Type B pancreatic cell (in vitro differentiated cells): ENCODE measurements around a stretch of chr15.

- PRO-cap: no peak
Observed at GRCh38 chr15:70095156-70095718, 2.5 kb downstream of the TLE3 start.

DNA sequence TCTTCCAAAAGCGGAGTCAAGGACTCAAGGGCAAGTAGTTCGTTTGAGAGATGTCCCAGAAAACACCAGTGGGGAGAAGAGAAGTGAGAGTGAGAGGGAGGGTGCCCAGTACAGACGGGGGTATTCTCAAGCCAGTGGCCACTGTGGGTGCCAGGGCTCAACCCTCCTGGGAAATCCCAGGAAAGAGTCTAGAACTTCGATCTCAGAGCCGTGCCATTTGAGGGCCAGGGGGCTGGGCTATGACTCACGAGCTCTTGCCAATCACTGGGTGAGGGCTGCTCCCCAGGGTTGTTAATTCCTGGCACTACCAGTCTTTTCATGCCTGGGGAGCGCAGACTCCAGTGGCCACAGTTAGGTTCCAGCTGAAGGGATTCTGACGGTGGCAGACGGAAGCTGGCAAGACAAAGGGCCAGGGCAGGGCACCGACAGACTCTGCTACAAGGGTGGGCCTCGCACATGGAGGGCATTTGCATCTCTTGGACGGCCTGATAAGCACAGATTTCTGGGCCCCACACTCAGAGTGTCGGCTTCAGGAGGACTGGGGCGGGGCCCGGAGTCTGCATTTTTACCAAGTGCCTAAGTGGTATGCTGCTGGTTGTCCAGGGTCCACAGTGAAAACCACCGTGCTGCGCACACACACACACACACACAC lies 83.2 kb upstream of the TLE3 start:
- PRO-cap: no peak

DNA sequence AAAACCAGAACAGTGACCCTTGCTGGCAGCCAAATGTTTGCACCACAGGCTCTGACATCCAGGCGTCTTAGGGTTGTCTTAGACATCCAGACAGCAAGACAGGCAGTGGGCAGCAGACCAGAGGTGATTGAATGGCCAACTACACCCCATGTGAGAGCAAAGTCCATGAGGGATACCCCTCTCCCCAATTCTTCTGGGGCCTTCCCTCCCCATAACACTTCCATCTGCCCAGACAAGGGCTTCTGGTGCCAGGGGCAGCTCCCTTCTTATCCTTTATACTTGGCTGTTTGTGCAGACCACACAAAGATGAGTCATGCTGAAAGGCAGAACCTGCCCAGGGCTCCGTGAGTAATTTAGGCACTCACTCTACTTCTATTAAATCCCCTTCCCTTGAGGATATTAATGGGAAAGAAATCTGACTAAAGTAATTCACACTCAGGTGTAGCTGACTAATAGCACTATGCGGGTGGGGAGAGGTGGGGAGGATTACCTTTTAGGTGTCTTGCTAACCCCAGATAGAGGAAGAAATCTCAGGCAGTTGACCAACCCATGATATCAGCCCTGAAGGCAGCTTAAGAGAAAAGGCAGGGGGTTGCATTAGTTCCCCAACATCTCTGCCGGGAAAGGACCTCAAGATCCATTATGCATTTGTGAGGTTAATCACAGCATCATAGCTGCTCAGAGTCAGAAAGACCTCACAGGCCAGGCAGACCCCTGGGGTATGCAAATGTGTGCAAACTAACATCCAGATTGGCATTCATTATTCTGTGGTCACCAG lies 257.8 kb downstream of the UACA start:
- PRO-cap: unidirectional peak, minus-strand start at position 247 of the sequence

DNA sequence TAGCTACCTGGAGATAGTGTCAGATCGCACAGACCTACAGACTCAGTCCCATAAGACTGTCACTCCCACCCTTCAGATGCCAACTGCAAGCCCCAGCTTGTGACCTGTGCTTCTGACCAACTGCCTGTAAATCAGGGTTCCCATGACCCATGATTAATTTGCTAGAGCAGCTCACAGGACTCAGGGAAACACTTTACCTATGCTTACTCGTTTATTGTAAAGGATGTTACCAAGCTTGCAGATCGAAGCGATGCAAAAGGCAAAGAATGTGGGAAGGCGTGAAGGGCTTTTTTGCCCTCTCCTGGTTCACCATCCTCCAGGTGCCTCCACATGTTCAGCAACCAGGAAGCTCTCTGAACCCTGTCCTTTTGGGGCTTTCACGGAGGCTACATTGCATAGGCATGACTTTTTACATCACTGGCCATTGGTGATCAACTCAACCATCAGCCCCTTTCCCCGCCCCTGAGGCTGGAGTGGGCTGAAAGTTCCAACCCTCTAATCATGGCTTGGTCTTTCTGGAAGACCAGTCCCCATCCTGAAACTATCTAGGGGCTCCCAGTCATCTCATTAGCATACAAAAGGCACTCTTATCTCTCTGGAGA lies 52.8 kb downstream of the UACA start:
- PRO-cap: no peak

DNA sequence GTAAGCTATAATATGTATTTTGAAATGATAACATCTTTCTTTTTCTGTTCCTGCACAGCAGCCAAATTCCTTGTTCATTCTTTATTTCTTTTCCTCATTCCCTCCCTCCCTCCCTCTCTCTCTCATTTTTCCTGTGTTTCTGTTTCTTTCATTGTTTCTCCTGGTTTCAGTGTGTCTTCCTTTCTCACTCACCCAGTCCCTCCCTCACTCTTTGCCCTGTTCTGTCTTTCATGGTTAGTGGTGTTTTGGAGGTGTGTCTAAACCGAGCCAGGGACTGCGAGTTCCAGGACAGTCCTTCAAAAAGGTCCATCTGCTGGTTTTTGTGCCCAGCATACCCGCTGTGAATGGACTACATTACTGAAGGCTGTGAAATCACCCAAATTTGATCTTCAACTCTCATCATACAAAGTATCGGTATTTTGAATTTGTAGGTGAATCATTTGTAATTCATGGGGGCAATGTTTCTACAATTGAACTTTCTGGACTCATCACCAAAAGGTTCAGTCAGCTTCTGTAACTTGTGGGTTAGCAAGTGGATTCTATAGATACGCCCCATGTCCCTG lies 165.3 kb downstream of the THSD4 start:
- PRO-cap: no peak

DNA sequence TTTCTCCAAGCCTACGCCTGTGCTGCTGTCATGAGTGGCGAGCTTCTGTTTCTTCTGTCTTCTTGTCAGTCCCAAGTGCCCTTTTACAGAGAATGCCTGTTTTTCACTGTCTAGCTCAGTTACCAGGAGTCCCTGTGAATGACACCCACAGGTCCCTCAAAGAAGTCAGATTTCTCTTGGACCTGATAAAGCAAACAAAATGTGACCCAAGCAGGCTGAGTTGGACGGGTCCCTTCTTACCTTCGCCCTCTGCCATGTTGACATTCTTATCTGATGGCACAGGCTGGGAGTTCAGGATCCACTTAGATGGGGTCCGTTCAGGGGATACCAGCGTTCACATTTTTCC lies 178.9 kb downstream of the THSD4 start:
- PRO-cap: no peak

DNA sequence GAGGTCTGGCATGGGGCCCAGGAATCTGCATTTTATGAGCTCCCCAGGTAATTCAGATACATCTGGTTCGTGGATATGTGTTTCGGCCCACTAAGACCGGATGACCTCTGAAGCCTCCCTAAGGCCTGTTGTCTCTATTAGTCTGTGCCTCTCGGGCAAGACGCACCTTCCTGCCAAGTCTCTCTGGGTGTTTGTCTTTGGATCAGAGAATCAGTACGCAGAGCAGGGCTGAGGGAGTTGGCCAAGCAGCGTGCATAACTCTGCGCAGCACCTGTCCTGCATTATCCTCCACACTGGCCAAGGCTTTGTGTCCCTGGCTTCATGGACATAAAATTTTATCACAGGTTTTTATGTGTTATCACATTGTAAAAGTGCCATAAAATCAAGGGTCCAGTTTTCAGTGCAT lies 181.1 kb downstream of the THSD4 start:
- PRO-cap: no peak

DNA sequence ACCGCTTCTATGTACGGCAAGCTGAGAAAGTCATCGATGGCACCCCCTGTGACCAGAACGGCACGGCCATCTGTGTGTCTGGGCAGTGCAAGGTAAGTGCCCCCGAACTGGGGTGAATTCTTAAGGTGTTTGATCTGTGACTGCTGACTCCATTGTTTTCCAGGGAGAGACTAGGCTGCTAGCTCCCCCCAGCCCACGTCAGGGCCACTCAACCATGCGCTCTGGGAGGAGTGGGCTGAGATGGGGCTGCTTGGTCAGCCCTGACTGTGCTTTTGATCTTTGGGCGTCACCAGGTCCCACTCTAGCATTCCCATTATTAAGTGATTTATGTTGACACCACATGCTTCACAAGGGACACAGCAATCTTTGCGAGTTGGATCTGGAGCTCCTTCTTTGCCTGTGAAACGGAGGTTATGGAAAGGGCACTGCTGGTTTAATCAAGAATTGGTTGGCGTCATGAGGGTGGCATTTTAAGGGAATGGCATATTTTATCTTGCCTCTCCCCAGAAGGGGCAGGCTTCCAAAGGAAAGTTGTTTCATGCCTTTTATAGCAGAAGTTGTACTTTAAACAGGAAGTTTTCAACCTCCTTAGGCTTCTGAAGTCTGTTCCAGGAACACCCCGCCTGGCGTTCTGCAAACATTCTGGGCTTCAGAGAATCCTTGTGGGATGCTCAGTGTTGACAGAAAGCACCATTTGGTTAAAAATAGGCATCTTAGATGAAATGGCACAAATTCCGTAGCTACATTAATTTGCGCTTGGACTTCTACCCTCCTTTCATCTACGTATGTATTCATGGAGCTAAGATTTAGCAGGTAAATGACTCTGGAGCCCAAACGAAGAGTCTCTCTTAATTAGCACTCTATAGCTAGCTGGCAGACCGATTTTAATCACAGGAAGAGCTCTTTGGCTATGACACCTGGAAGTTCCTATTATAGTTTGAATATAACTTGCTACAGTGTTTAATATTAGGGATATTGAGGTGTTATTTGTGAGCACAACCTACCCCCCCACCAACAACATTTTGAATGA lies 296.8 kb downstream of the THSD4 start:
- PRO-cap: no peak

DNA sequence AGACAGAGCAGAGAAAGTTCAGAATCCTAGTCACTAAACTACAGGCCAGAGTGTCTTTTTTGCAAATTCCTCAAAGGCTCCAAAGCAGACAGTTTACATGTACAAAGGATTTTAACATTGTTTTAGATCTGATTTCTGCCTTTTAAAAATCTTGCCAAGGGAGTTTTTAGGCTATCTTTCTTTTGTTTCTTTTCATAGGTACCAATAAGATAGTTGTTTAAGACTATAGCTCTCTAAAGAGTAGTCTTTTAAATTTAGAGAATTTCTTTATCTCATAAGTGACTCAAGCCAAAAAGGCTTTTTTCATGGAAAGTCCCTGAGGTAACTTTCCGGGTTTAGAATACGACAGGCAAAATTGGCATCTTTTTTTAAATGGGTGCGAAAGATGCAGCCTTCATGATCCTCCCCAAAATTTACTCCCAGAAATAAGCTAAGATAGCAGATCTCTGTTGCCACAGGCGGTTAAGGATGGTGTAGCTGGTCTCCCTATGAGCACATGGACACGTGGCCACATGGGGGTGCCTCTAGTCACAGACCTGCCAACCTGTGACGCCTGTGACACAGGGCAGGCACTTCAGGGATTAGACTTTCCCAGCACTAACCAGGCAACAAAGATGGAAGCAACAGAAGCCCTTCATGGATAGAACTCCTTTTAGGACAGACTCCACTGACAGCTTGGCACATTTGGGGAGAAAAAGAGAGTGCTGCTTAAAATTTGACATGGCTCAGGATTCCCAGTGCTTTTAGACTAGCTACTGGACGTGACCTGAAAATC lies 320.1 kb downstream of the THSD4 start:
- PRO-cap: no peak

DNA sequence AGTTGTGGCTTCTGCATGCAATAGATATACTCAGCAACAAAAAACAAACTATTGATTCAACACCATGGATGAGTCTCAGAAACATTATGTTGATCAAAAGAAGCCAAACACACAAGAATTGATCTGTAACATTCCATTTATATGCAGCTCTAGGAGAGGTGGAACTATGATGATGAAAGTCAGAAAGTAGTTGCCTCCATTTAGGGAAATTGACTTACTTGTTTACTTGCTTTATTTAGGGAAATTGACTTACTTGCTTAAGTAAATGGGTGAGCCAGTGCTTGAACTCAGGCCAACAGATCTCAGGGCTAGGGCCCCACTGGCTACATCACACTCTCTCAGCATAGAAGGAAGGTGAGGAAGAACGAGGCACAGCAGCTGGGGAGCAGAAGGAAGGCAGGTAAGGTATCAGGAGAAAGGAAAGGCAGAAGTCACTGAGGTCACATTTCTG lies 296.5 kb upstream of the NR2E3 start:
- PRO-cap: no peak

DNA sequence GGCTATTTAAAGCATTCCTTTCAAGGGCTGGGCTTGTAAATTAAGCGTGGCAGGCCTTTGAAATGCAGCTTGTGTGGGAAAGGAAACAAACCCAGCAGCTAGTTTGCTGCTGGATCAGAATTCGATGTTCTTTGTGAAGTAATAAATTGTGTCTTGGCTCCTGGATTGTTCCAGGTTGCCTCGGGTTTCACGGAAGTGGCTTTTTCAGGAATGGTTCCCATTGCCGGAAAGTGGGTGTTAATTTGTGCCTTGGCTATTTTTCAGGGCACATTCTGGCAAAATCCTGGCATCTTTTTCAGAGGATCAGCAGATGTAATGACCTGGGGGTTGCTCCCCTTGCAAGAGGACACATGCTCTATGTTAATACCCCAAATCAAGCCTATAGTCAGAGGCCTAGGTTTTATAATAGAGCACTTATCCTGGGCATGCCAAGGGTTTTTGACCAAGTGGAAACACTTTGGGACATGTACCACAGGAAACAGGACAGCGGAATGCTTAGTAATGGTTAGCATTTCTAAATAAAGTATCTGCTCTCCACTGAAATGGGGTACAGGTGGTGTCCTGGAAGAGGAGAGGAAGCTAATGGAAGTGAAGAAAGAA lies 294.7 kb upstream of the NR2E3 start:
- PRO-cap: no peak

- PRO-cap: no peak
Observed at GRCh38 chr15:71567112-71567805, 243.1 kb upstream of the NR2E3 start.

DNA sequence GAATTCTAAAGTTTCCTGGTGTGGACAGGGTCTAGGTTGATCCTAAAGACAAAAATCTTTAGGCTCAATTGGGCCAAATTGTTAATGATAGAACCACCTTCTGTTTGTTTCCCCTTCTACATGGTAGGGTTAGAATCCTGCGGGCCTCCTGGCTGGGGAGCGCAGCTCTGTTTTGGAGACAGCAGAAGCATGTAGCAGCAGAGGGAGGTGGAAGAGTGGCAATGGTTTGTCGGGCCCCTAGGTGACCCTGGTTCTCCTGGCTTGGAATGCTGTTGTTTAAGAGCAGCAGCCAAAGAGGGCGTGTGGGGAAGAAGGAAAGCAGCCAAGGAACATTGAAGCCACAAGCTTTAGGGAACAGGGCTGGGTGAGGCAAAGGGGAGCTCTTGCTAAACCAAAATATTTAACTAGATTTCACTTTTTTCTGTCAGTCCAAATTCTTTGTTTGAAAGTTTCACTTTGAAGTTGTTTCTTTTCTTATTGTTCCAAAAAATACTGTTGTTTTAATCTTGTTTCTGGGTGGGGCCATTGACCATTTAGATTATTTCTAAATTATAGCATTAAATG lies 213.7 kb upstream of the NR2E3 start:
- PRO-cap: no peak

DNA sequence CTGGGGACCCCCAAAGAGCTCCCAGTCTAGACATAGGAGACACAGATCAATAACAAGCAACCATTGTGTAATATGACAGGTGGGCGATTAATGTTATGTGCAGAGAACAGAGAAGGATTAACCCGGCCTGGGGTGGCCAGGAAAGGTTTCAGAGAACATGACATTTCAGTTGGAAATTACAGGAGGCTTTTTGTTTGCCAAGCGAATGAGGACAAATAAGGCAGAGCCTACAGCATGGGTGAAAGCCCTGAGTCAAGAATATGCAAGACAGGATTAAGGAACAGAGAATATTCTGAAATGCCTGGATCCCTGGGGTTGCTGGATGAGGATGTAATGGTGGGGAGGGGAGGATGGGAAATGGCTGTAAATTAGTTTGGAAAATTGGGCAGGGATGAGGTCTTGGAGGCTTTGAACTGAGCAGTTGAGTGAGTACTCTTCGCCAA lies 198.8 kb upstream of the NR2E3 start:
- PRO-cap: no peak

- PRO-cap: no peak
Observed at GRCh38 chr15:71690327-71691017, 119.9 kb upstream of the NR2E3 start.

DNA sequence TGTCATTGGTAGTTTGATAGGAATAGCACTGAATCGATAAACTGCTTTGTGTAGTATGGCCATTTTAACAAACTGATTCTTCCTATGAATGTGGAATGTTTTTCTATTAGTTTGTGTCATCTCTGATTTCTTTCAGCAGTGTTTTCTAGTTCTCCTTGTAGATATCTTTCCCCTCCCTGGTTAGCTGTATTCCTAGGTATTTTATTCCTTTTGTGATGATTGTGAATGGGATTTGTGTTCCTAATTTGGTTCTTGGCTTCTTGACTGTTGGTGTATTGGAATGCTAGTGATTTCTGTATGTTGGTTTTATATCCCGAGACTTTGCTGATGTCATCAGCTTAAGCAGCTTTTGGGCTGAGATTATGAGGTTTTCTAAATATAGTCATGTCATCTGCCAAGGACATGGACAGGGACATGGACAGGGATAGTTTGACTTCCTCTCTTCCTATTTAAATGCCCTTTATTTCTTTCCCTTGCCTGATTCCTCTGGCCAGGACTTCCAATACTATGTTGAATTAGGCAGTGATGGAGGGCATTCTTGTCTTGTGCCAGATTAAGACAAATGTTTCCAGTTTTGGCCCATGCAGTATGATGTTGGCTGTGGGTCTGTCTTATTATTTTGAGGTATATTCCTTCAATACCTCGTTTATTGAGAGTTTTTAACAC lies 35.7 kb downstream of the MYO9A start:
- PRO-cap: no peak

- PRO-cap: no peak
Observed at GRCh38 chr15:72257526-72258375, 14.6 kb downstream of the PARP6 start.

GRCh38 chr15:72540558-72541307 lies 66.6 kb downstream of the ARIH1 start:
- PRO-cap: no peak

- PRO-cap: no peak
Observed at GRCh38 chr15:72577125-72577924, 77.2 kb upstream of the GOLGA6B start.

DNA sequence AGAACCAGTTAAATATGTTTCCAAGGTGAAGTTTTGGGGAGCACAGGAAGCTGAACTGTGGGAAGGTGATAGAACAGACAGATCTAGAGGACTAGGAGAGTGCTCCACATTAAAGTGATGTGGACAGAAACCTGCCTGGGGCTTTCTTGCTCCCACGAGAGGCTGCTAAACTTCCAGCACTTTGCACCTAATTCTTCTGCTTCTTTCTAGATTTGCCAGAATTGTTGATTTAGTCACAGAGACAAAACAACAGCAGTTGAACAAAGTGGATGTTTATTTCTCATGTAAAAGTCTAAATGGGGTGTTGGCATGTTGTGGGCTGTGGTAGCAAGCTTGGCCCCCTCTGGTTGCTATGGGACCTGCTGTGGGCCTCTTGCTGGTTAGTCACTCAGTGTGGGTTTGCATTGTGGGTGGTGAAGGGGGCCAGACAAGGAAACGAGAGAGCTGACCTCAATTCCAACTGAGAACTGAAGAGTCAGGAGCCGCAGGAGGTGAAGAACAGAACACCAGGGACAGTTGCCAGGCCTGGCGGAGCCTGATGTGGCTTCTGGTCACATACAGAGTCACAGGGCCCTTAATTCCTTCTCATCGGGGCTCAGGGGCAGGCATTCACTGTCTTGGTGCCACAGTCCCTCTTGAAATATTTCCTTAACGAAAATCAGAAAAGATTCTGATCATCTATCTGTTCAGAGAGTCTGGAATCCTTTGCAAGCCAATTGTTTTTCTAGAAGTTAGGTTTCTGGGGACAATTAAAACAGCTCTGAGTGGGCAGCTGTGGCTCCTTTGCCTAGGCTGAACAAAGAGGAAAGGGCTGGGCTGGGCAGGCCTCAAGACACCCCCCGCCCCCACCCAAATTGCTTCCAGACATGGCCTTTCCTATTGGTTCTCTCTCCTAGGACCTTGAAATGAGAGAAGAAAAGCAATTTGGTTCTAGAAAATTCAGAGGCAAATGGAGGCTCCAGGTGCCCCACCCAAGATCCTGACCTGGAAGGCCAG lies 1.9 kb upstream of the ADPGK start:
- PRO-cap: no peak